CD14-positive monocyte (primary cell): ENCODE measurements around the gene SMLR1.

GRCh38 chr6:127380444-127380793, 37.0 kb upstream of the ECHDC1 start:
- CAGE, long polyA plus RNA: no peak

GRCh38 chr6:127483253-127483756, 24.1 kb upstream of the KIAA0408 start:
- CAGE, long polyA plus RNA: no peak

- CAGE, long polyA plus RNA: no peak
These were observed 16.3 kb downstream of the C6orf58 start for GRCh38 chr6:127592888-127593965.

GRCh38 chr6:127967599-127968338, 66.9 kb upstream of the THEMIS start:
- CAGE, long polyA plus RNA: no peak

- CAGE, long polyA plus RNA: no peak
These were observed 144.4 kb downstream of the PTPRK start for GRCh38 chr6:128375714-128376733.

DNA sequence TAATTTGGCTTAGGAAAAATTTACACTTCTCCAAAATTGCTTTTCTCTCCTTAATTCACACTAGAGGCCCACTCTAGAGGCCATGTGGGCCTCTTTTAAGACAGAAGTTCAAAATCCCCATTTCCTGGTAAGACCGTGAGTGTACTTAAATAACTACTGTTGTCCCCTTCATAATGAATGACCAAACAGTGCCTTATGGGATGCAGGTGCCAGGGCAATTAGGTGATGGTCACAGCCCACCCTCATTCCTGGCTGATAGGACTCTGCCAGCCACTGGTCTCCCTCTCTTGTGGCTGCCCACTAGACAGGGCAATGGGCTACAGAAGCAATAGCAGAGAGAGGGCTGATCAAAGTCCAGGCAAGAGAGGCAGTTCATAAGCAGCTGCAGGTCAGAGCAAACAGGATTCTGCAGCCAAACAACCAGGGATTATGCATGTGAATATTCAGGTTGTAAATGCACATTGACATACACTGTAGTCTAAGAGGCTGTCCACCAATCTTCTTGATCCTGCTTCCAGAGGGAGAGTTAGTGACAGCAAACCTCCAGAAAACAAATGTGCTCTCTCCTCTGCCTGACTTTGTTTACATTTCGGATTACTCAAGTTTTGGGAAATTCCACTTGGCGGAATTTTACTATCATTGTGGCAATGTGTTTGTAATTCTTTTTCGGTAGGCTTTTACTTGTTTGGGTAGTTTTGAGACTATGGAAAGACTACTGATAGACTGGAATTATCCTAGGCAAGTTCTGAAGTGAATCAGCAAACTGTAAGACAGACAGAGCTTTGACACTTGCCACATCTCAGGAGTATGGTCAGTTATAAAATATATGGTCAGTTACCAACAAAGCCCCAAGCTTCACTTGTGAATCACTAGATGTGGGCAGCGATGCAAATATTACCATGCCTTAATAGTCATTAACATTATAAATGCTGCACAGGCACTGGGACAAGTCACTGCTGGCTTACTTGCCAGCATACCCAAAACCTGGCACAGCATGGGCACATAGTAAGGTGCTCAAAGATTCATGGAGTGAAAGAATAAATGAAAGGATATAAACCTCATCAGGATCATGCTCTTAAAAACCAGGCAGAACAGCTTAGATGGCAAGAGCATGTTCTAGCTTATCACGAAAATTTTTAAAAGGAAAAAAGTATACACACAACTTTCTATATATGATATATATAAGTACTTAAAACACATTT, 12.7 kb downstream of the PTPRK start:
- CAGE, long polyA plus RNA: no peak

- CAGE, long polyA plus RNA: no peak
These were observed 1.4 kb downstream of the PTPRK start for GRCh38 chr6:128518972-128519523.

DNA sequence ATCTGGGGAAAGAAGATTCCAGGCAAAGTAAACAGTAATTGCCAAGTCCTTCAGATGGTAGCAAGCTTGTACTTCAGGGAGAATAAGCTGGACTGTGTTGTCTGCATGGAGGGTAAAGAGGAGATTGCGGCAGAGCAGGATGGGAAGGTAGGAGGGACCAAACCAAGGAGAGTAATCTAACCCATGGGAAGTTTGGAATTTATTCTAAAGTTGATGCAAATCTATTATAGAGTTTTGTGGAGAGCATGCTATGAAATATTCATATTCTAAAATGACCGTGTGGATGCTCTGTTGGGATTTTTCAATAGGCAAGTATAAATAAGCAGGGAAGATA, 164.4 kb upstream of the LAMA2 start:
- CAGE, long polyA plus RNA: no peak

GRCh38 chr6:129064009-129064589, 181.2 kb downstream of the LAMA2 start:
- CAGE, long polyA plus RNA: no peak

DNA sequence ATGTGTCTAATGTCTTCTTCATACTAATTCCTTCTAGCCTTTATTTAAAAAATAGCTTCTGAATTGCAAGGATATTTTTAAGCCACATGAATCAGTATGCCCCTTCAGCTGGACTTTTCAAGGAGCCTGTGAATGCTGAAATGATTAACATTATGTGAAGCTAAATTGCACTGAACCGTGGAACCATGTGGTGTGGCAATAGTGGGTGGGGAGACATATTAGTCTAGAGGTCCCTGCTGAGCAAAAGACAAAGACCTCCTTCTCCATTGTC, 237.9 kb downstream of the LAMA2 start:
- CAGE, long polyA plus RNA: no peak

DNA sequence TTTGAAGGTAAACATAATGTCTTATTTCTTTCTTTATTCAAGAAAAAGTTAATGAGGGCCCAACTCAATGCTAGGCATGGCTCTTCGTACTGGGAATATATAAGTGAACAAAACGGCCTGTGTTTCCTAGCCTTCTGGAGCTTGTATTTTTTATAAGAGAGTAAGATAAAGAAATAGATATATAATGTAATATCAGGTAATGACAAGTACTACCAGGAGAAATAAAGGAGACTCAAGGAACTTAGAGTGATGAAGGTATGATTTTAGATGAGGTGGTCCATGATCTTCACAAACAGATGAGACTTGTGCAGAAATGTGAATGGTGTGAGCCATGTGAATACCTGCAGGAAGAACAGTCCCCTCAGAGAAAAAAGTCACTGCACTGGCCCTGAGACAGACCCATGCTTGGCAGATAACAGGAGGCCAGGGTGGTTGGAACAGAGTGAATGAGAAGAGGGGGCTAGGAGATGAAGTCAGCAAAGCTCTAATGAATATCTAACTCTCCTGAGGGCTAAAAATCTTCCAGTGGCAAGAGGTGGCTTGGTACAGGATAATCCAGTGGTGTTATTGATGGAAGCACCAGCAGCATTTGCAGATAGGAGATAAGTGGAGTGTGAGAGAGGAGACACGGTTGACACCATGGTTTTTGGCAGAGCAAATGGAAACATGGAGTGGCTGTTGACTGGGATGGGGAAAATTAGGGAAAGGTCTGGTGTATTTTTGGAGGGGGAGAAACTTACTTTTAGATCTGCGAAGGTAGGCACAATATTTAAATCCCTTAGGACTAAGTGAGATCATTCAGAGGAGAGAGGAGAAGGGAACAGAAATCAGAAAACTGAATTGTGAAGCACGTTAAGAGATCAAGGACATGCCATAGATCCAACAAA, 363.1 kb downstream of the ARHGAP18 start:
- CAGE, long polyA plus RNA: no peak

- CAGE, long polyA plus RNA: no peak
These were observed 50.1 kb downstream of the ARHGAP18 start for GRCh38 chr6:129659775-129660449.

DNA sequence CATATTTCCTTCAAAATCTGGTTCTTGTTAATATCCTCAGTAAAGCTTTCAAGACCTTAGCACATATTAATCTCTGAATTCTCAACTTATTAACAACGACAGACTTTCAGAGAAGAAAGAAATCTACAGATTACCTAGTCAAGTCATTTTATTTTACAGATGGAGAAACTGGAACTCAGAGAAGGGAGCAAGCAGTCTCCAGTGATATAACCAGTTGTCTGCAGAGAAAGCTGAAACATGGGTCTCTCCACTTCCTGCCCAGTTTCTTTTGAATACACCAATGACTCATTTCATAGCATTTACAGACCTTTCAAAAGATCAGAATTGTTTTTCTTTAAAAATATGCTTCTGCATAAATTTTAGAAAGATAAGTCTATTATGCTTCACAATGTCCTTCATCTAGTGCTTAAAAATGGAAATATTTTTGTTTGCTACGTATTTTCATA, 37.2 kb downstream of the ARHGAP18 start:
- CAGE, long polyA plus RNA: no peak

GRCh38 chr6:130377462-130377763, 11.6 kb downstream of the TMEM200A start:
- CAGE, long polyA plus RNA: no peak

- CAGE, long polyA plus RNA: no peak
These were observed 141.7 kb downstream of the TMEM200A start for GRCh38 chr6:130507425-130508000.

GRCh38 chr6:130827055-130827615, at the start of gene SMLR1:
Gene SMLR1 (plus strand): TSS chr6:130827406.
- CAGE, long polyA plus RNA: no peak

GRCh38 chr6:130955912-130956637, 107.0 kb downstream of the EPB41L2 start:
- CAGE, long polyA plus RNA: no peak

DNA sequence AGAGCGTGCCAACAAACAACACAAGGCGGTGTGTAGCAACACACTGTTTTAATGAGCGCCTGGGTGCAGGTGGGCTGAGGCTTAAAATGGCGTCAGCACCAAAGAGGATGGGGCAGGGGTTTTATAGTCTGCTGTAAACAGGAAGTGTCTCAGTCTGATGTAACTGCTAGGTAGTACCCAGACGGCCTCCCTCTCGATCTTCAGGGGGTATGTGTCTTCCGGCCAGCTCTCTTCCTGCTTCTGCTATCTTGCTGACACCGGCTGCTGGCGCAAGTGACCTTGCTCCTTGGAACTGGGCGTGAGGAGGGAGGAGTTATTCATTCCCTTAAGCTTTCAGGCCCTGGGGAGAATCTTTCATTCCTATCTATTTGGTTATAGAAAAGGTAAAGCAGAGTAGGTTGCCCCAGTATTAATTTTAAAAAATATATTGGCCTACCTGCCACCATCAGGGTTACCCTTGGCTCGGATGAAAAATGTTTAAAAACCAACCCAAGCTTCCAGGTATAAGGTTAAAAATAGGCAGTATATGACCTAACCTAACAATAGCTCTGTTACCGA, 69.5 kb downstream of the EPB41L2 start:
- CAGE, long polyA plus RNA: no peak

DNA sequence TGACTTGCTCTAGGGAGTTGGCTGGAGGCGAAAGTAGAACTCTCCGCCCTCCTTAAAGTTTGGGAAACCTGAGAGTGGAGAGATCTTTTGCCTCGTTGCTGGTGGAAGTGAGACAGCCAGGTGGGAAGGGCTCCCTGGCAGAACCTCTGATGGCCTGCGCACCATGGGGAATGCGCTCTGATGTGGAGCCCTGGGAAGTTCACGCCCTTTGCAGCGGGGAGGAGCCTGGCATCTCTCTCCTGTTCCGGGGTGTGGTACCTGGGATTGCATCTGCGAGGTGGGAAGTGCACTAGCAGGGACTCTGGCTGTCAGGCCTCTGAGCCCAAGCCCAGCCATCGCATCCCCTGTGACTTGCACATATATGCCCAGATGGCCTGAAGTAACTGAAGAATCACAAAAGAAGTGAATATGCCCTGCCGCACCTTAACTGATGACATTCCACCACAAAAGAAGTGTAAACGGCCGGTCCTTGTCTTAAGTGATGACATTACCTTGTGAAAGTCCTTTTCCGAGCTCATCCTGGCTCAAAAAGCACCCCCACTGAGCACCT, 159.9 kb downstream of the AKAP7 start:
- CAGE, long polyA plus RNA: no peak

DNA sequence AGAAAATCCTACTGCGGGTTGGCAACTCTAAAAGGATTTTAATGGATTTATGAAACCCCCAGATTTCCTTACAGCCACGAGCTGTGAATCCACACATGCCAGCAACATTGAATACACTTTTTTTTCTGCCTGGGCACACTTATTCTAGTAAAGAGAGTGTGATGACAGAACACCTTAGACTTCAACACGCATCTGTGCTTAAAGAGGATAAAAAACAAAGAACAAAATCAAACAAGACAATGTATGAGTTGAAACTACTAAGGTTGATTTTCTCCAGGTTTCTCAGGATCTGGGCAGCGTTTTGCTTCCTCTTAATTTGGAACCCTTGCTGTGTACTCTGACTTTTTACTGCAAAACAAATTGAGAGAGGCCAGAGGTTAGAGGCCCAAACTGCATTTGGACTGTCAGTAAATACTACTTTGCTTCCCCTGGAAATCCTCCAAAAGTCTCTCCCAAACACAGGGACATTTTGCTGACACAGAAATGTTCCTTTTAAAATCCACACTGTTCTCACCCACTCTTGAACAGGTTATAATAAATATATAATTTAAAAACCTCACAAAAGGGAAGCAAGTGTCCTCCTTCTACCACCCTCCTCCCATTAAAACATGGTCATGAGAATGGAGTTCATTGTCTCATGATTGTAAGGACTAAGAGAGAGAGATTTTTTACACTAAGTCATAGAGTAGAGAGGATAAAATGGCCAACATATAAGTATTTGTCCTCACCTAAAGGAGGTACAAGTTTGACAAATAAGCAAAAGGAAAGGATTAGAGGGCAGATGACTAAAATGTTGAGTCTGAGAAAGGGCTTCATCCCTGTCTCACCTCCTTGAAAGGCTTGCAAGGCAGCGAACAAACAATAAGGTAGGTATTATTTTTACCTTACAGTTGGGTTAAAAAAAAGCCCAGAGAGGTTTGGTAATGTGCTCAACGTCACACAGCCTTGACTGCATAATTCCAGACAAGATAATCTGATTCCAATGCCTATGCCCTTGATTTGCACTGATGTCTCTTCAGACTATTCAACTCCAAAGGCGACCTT, 1.2 kb downstream of the ARG1 start:
- CAGE, long polyA plus RNA: no peak